ENCODE results near the gene KCNMA1.

GRCh38 chr10:76432958-76434040 is 1001.9 kb downstream of the LRMDA start:
- PRO-cap = no peak

DNA sequence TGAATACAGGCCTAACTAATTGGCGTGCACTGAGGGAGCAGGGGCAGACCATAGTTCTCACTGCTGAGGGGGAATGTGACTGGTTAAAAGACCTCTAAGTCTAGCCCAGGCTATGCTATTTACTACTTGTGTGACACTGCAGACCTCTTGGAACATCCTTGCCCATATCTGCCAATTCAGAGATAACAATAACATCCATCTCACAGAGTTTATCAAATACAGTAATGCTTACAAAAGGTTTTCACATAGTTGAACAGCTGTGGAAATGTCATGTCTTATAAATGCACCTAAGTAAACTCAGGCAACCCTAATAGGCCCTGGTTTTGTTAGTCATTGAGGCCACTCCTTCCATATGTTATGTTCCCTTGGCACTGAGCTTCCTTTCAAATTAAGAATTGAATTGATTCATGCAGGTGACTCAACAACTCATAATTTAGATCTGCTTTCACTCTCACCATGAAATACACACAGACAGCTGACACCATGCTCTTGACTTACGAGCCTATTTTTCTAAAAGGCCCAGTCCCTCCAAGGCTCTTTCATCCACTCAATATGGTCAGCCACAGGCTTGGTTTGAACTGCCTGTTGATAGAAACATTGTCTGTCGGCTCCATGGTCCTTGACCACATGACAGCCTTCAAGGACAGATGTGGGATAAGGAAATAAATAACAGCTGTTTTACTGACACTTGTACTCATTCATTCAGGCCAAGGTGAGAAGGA is 477.0 kb downstream of the KCNMA1 start:
- PRO-cap = no peak

DNA sequence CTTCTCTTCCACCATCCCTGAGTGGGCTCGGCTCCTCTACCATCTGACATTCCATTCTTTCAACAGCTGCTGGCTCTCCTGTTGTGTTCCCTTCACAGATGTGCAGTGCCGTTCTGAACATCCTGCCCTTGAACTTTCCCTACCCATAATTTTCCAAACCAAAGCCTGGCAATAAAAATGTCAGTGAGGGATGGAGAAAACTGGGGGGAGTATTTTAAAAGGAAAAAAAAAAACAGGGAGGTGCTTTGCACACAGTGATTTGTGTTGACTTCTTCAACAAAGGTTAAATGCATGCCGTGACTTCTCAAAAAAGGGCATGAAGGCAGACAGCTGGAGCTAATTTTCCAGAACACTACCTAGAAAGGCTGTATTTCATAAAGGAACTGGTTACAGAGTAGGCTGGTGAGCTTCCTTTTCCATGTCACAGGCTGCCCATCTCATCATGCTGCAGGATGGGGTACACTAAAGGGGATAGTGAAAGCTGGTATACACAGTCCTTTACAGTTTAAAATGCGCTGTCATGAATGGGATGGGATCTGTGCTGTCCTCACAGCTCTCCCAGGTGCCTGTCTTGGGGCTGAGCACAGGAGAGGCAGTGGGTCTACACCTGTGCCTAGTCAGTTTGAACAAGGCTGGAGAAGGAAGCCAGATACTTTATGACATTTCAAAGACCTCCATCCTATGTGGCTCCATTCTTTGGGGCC is 392.6 kb downstream of the KCNMA1 start:
- PRO-cap = no peak

GRCh38 chr10:77410250-77410775 is 227.3 kb downstream of the KCNMA1 start:
- PRO-cap = no peak

- PRO-cap = no peak
Observed at GRCh38 chr10:77422674-77423286, 214.8 kb downstream of the KCNMA1 start.

GRCh38 chr10:77489736-77490188 is 147.8 kb downstream of the KCNMA1 start:
- PRO-cap = no peak

DNA sequence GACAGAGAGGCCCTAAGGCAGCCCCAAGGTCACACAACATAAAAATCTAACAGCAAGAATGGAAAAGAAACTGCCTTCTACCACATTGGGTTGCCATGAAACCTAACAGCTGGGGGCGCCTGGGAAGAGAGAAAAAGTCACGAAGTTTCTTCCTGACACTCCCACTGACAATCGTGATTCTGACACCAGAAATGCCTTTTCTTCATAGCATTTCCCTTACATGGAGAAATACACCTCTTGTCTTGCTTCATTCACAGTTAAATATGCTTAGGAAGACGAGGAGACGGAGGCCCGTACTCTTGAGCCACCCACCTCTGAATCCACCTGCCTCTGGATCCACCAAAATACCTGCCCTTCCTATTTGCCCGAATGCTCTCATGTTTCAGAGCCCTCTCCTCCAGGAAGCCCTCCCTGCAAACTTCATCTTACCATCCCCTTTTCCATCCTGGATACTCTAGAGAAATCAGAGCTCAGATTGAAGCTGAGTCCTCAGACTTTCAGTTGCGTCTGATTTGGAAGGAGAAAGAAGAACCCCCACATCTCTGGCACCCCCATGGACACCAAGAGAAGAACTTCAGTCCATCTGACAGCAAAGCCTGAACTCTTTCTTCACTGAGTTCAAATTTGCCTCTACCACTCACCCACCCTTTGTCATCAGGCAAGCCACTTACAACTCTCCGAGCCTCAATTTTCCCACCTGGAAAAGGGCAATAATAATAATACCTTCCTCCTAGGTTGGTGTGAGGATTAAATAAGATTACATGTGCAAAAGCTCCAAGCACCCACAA is 135.4 kb downstream of the KCNMA1 start:
- PRO-cap = no peak

DNA sequence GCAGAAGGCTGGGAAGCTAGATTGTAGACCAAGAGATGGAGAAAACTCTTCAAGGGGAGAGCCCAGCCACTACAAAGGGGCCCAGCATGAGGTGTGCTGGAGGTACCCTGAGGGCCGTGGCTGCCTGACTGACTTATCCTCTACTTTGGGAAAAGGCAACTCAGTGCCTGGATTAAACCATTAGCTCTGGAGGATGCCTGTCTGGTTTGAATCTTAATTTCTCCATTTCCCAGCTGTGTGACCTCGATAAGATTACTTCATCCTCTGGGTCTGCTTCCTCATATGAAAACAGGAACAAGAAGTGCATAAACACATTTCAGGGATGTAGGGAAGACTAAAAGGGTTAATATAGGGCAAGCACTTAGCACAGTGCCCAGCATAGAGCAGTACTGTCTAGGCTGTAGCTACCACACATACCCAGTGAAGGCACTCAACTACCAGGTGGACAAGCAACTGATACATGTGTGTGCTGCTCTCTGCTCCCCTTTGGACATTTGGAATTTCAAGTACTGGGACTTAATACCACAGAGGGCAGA is 85.4 kb downstream of the KCNMA1 start:
- PRO-cap = no peak

- PRO-cap = bidirectional peak, plus-strand start at chr10:77637862, minus-strand start at chr10:77637637; bidirectional peak, plus-strand start at chr10:77637945, minus-strand start at chr10:77637915
Observed at GRCh38 chr10:77637108-77638172, at the start of gene KCNMA1. Gene KCNMA1 (minus strand): TSS chr10:77637808.

- PRO-cap = no peak
Observed at GRCh38 chr10:77875316-77876170, 51.0 kb downstream of the DLG5 start.

- PRO-cap = no peak
Observed at GRCh38 chr10:78002930-78003315, 26.4 kb downstream of the POLR3A start.

GRCh38 chr10:78401943-78402413 is 368.3 kb downstream of the RPS24 start:
- PRO-cap = no peak

DNA sequence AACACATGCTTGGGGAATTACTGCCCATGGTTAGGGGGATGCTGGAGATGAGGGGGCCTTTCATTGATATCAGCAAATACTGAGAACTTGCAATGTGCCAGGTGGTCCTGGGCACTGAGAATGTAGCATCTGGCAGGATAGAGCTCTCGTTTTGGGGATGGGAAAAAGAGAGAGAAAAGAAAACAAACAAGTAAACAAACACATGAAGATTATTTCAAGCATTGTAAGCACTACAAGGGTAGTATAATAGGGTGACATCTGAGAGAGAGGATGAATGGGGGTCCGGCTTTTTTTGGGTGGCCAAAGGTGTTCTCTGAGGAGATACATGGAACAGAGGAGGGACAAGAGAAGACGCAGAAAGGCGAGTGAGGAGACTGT is 484.9 kb downstream of the RPS24 start:
- PRO-cap = unidirectional peak, minus-strand start at position 292 of the sequence

DNA sequence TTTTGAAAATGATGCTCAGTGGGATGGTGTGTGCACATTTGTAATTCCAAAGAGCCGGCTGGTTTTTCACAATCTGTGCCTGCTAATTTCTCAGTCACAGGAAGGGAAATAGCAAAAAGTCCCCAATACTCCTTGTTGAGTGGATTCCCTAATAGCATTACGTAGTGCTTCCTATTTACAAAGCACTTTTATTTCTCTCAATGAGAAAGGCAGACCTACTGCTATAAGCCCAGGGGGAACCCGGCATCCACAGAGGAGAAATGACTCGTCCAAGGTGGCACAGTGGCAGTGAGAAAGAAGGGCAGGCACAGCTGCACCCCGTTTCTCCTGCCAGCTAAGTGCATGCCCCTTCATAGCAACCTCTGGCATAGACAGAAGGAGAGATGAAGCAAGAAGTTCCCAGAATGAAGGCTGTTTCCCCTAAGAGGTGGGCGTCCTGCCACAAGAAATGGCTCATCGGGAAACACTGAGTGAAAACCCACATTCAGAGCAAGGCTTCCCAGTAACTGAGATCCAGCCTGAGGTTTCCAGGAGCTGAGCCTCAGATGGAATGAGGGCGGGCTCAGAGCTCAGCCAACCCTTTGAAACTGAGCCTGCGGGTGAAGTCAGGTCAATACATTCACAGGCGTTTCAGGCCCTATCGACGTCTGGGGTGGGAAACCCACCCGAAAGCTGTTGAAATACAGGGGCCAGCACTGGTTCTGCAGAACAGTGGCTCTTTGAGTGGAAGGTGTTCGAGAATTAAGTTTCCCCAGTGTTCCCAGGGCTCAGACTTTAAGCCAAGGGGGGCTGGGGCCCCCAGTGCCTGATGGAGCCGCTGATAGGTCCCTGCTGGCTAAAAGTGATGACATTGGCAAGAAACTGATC is 510.0 kb downstream of the RPS24 start:
- PRO-cap = no peak

GRCh38 chr10:78693999-78694290 is 374.8 kb upstream of the ZMIZ1 start:
- PRO-cap = unidirectional peak, plus-strand start at chr10:78694058

GRCh38 chr10:78744656-78745096 is 324.1 kb upstream of the ZMIZ1 start:
- PRO-cap = no peak

GRCh38 chr10:78962585-78962872 is 106.2 kb upstream of the ZMIZ1 start:
- PRO-cap = no peak

GRCh38 chr10:78963746-78964156 is 105.0 kb upstream of the ZMIZ1 start:
- PRO-cap = no peak

DNA sequence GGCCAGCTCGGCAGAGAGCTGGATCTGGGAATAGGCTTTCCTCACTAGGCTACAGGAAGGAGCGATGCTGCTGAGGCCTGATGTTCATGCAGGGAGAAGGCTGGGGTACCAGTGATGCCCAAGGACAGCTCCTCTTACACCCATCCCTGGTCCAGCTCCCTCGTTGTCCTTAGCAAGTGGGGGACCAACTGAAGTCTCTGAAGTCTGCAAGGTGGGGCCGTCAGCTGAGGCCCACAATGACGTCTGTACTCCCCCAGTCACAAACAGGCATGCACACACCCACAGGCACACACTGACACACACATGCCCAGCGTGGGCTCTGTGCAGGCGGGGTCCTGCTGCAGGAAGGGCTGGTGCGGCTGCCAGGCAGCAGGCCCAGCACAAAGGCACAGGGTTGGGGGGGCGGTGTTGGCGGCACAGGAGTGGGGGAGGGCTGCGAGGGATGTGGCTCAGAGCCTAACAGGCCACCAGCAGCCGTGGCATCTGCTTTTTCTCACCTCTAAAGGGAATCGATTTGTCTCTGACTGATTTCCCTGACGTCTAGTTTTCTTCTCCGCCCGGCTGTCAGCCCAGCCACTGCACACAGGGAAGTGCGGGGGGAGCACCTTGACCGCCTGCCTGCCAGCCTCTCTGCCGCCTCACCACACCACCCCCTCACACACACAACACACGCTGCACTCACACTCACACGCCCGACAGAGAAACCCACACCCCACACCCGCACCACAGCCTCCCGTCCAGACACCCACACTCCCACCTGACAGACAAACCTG is 43.6 kb upstream of the ZMIZ1 start:
- PRO-cap = no peak

GRCh38 chr10:79076843-79077383 is 8.1 kb downstream of the ZMIZ1 start:
- PRO-cap = no peak

All from pulmonary artery (tissue), 1 donor.